Neutrophil (primary cell): ENCODE data around the genes OR2A7, CNTNAP2, C7orf33 and PDIA4.

GRCh38 chr7:144144459-144144915, 21.5 kb downstream of the OR2A14 start:
- PRO-cap = no peak

DNA sequence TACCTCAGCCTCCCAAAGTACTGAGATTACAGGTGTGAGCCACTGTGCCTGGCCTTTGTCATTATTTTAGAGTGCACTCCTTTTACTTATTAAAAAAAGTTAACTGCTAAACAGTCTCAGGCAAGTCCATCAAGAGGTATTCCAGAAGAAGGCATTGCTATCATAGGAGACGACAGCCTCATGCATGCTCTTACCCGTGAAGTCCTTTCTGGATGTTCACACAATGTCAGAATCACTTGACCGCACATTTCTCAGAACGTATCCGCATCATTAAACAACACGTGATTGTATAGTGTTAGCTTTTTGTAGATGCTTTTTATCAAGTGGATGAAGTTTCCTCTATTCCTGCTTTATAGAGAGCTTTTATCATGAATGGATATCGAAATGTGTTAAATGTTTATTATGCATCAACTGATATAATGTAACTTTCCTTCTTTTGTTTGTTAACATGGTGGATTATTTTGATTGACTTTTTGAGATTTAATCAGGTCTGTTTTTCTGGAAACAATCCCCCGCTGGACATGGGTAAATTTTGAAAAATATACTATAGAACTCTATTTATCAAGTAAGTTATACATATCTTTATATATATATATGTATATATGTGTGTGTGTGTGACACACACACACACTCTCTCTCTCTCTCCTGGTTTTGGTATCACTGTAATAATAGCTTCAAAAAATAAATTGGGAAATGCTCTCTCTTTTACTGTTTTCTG, at the start of gene OR2A7:
Gene OR2A7 (minus strand): TSS at position 286 of the 718 bp plus-strand sequence.
- PRO-cap = no peak

DNA sequence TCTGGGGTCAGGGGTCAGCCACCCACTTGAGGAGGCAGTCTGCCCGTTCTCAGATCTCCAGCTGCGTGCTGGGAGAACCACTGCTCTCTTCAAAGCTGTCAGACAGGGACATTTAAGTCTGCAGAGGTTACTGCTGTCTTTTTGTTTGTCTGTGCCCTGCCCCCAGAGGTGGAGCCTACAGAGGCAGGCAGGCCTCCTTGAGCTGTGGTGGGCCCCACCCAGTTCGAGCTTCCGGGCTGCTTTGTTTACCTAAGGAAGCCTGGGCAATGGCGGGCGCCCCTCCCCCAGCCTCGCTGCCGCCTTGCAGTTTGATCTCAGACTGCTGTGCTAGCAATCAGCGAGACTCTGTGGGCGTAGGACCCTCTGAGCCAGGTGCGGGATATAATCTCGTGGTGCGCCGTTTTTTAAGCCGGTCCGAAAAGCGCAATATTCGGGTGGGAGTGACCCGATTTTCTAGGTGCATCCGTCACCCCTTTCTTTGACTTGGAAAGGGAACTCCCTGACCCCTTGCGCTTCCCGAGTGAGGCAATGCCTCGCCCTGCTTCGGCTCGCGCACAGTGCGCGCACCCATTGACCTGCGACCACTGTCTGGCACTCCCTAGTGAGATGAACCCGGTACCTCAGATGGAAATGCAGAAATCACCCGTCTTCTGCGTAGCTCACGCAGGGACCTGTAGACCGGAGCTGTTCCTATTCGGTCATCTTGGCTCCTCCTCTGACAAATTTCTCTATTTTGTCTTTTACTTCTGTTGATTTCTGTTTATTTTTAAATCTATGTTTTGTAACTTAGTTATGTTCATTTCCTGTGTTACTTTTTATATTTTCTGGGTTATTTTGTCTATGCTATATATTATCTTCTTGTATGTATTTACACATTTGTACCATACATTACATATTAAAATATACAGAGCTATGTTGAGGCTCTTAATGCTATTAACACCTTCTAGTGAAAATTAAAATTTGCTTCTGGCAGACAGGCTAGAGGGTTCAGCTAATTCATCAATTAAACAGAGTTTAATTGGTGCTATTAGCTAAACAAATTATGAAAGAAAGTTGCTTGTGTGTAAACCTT, 97.4 kb upstream of the CNTNAP2 start:
- PRO-cap = no peak

GRCh38 chr7:146116133-146116895, at the start of gene CNTNAP2:
Gene CNTNAP2 (plus strand): TSS chr7:146116801.
- PRO-cap = no peak

GRCh38 chr7:148590369-148591033, at the start of gene C7orf33:
Gene C7orf33 (plus strand): TSS chr7:148590766.
- PRO-cap = no peak

DNA sequence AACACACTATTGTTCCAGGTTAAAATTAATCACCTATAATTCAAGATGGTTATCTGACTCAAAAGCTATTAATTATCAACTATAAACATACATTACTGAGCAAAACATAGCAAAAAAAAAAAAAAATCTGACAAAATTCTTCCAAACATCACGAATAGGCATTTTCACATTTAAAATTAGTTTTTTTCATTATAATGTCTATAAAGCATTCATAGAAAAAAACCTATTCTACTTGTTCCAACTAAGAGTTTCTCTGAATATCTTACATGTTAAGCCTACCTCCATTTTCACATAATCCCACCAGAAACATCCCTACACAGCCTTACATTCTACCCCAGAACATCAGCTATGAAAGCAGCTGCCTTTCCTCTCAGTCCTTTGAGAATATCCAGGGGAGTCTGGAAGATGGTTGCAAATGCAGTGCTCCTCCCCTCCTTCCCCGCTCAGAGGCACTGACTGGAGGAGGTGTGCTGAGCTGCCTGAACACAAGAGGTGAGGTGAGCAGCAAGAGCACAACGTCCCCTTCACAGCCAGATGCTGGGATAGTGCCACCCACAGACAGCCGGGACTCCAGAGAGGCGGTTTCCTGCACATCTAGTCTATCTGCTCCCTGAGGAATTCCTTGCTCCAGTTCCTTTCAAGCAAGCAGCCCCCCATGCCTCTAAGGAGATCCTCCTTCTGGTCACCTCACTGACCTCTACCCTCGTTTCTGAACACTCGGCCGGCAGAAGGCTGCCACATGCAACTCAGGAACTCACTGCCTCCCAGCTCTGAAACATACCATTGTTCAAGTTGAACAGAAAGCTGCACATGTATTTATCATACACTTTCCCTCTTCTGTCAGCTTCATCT, 74.3 kb downstream of the EZH2 start:
- PRO-cap = no peak

GRCh38 chr7:148941716-148942366, 57.8 kb upstream of the EZH2 start:
- PRO-cap = no peak

GRCh38 chr7:148949828-148950172, 65.7 kb upstream of the EZH2 start:
- PRO-cap = no peak

DNA sequence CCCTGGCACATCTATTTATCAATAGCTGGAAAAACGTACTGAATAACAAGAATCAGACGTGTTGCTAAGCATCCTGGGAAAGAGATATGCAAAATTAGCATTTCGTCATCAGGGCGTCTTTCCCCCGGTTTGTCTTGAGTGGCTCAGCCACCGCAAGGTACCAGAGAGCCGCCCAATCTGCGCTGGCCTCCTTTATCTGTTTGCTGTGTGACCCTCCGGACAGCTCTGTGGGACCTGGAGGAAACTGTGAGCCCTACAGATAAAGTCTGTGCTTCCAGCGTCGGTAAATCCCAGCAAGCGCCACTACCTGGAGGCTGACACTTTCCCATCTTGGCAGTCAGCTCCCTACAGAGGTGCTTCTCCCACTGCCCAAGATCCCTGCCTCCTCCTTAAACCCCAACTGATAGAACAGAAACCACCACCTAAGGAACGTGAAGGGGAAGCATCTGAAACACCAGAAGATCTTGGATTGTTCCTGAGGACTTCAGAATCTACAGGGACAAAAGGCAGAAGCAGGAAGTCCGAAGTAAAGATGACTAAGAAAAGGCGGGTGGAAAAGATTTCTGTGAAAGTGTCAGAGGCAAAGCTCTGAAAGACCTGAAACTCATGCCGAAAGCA, 40.8 kb downstream of the PDIA4 start:
- PRO-cap = no peak

- PRO-cap = no peak
These were observed 875 bp downstream of the PDIA4 start for GRCh38 chr7:149027416-149027843.

DNA sequence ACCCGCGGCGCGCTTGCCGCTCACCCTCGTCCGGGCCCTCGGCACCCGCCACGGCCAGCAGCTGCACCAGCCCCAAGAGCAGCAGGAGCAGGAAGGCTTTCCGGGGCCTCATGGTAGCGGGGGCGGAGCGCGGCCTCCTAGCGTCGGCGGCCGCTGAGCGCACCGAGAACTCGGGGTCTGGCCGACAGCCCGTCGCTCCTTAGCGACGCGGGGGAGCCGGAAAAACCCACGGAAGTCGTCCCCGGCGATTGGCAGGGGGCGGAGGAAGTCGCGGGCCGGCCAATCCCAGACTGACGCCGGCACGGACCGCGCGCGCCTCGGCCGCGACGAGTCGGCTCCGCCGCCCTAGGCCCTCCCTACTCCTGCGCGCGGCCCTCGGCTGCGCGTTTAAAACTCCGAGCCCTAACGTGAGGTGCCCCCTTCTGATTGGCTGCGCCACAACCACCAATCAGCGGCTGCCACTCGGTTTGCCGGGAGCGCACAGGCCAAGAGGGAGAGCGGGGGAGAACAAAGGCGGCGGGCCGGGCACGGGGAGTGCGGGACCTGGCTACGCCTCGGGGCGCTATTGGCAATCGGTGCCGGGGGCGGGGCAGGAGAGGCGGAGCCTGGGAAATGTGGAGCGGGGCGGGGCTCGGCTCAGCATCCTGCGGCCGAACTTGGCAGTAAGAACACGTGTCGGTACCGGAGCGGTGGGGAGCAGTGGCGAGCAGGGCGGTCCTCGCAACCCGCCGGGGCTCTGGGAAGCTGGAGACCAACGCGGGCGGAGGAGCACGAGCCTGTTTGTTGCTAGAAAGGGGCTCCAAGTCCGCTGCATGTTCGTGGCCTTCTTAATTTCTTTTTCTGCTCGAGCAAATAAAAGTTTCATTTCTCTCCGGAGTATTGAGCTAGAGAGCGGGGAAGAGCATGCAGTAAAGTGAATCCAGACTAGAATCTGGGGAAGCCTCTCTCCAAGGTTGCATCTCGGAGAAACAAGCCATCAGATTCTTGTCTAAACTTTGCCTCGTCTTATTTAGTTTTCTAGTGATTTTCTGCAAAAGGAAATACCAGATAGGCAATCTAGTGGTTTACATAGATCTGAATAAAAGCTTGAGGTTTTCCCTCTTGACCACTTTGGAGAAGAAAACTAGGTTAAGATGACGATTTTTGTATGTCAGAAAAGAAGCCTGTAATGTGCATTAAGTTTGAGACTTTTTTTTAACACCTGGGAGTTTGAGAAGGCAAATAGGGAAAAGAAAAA, at the start of gene PDIA4:
Gene PDIA4 (minus strand): TSS at position 209 of the 1,237 bp plus-strand sequence.
- PRO-cap = unidirectional peak, minus-strand start at position 172 of the sequence; bidirectional peak, plus-strand start at position 684 of the sequence, minus-strand start at position 361 of the sequence

DNA sequence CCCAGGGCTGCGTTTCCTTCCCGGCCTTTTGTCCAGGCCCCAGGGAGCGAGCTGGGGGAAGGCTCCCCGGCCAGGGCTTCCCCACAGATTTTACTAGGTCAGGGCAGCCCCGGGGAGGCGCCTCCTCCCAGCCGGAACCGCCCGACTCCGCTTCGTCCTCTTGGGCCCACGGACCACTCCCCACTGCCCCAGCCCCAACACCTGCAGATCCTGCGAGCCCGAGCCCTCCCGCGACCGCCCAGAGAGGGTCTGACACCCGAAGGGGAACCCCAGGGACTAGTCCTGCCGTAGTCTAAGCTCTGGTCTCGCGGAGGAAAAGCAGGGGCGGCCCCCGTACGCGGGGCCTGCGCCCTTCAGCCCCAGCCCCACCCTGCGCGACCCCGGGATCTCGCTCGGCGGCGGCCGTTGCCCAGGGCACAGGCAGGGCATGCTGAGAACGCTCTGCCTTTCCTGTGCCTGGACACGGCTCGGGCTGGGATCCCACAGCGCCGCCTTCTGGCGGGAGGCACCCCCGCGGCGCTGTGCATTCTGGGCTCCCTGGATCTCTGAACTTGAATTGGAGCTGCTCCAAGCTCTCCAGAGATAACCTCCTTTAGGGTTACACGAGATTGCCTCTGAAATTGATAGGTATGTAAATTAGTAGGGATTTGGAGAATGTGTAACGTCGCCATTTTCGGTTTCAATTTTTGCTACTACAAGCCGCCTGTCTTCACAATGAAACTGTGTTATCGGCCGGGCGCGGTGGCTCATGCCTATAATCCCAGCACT, 24.9 kb downstream of the ZNF786 start:
- PRO-cap = no peak

DNA sequence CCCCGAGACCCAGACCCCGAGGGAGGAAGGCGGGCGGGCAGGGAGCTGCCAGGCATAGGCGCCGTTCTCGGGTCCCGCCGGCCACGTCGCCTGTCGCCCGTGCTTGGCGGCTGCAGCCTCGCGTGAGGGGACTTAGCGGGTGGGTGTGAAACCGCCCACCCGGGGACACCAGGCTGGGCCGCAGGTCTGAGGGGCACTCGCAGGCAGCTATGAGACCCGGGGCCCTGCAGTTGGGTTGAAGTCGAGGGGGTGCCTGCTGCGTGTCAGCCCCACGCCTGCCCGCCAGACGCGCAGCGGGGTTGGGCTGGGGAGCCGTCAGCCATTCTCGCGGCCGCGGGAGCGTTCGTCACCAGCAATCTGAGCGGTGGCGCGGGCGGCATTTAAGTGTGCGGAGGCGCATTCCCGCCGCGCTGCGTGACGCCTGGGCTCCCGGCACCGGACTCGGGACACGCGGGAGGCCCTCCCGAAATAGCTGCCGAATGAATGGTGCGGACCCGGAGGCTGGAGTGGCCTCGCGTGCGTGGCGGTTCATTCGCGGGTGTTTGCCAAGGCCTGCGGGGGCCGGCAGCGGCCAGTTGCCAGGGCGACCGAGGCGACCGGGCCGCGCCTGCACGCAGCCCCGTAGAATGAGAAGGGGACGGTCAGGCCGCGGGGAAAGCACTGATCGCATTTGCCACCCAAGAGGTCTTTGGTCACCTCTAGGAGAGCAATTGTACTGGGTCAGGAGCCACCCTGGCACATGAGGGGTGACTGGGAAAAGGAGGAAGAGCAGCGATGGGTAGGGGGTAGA, 740 bp downstream of the ZNF398 start:
- PRO-cap = no peak

DNA sequence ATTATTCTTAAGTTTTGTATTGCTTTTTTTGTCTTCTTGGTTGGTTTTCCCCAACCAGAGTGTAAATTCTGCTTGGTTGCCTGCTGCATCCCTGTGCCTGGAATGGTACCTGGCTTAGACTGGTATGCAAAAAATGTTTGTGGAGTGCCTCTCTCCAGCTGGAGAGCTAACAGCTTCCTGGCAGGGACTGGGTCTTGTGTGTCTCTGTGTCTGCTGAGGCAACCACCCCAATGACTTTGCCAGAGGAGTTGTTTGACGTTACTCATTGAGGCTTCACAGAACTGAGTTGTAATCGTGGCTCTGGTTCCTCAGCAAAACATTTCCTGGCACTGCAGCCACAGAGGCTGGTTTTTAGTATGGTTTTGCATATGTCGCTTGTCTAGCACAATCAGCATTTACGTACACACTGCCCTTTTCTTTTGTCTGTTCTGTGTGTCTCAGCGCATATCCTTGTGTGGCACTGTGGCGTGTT, 7.4 kb downstream of the ZNF282 start:
- PRO-cap = no peak

DNA sequence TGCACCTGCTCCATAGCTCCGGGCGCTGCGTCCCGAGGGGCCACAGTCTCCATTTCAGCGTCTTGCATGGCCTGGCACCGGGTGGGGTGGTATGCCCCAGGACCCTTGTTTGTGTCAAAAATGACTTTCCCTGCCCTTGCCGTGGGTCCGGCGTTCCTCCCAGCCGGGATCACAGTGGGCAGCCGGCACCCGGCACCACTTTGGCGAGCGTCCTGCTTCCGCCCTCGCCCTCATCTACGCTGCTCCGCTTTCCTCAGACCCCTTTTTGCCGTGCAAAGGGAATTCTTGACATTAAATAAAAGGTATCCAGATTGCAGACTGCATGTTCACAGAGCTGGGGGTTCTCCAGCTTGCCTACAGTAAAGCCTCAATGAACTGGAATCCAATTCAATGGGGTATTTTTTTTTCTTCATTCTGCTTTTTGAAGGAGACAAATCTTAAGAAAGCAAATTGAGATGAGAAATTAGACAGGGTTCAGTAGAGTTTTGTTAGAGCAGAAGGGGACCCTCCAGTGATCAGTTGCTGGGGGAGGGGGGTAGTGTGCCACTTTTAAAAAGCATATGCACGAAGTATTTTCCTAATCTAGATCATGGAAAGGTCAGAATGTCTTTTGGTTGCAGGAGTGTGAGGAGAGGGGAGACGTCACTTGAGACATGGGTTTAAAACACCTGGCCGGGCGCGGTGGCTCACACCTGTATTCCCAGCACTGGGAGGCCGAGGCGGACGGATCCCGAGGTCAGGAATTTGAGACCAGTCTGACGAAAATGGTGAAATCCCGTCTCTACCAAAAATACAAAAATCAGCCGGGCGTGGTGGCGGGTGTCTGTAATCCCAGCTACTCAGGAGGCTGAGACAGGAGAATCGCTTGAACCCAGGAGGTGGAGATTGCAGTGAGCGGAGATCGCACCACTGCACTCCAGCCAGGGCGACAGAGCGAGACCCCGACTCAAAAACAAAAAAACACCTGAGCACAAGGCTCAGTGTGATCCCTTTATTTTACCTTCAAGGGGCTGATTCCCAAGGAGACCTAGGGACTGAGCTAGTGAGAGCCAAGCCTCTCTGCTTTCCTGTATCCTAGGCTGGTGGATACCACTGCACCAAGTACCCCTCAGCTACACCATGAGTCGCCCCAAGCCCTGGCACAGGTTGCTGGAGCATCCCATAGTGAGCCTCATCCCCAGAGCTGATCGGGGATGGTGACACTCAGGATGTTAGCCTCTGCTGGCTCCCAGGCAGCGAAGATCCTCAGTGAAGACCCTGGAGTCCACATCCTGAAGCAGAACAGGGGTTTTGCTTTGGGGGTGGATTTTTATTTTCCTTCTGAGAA, 13.1 kb upstream of the ZNF212 start:
- PRO-cap = no peak

GRCh38 chr7:149229089-149229976, 10.1 kb upstream of the ZNF212 start:
- PRO-cap = no peak

DNA sequence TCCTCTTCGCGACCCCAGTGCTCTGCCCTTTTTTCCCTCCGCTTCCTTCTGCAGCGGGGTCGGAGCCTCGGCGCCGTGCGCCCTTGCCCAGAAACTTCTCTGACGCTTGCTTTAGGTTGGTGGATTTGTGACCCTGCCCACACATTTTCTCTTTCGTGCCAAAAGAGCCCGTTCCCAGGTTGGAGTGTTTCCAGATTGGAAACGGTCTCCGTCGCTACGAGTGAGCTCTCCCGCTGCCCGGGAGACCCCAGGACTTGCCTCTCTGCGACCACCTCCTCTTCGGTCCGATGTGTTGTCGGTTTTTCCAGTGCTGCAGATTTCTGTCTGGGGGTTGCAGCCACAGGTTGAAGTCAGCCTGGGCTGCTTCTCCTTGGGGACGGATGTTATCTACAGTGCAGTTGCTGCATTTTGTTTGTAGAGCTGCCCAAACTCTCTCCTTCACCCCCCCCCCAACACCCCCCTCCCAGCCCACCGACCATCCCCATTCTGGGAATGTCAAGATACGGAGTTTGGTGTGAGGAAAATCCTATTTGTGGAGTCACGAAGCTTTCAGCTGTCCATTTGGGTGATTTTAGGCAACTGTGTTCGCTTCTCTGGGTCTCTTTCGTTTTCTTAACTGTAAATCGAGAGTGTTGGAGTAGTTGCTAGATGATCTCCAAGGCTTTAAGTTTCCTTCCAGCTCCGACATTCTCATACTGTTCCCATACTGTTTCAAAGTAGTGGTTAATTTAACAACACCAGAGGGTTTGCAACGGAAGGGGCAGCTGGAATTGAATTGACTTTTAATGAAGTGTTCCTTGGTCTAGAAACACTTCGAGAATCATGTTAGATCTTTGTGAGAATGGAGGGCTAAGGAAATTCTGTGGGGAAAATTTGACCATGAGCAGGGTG, 736 bp downstream of the ZNF212 start:
- PRO-cap = no peak

GRCh38 chr7:149321853-149322565, 60.0 kb downstream of the ZNF783 start:
- PRO-cap = no peak

GRCh38 chr7:149375600-149376128, 85.2 kb downstream of the ZNF777 start:
- PRO-cap = no peak

GRCh38 chr7:149473738-149474109, 12.9 kb upstream of the ZNF777 start:
- PRO-cap = no peak